Fibroblast of villous mesenchyme (primary cell): ENCODE results near the gene PLPP3.

DNA sequence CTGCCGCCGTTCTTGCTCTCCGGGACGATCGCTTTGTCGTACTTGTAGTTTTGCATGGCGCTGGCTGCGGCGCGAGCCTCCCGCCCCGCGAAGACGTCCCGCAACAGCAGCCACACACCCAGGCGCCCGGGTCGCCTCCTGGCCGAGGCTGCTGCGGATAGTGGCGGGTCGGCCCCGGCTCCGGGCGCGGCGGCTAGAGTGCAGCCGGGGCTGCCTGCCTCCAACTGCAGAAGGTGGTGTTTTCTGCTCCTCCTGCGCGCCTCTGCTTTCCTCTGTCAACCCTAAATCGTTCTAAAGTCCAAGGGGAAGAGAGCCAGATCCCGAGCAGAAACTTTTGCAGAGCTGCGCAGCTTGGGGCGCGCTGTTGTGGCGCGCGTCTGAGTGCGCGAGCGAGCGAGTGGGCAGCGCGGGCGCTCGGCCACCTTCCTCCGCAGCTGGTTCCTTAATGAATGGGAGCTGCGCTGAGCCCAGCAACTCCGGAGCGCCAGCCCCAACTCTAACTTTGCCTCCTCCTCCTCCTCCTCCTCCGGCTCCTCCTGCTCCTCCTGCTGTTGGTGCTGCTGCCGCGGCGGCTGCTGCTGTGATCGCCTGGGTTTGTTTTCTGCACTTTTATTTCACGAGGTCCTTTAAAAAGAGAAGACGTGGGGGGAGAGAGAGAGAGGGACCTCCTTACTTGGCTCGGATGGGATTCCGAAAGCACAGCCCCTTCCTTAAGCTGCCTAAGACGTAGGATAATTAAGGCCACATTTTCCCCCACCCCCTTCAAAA, at the start of gene PLPP3:
Gene PLPP3 (minus strand): TSS at position 603 of the 768 bp plus-strand sequence.
- CAGE, long polyA plus RNA: no peak

DNA sequence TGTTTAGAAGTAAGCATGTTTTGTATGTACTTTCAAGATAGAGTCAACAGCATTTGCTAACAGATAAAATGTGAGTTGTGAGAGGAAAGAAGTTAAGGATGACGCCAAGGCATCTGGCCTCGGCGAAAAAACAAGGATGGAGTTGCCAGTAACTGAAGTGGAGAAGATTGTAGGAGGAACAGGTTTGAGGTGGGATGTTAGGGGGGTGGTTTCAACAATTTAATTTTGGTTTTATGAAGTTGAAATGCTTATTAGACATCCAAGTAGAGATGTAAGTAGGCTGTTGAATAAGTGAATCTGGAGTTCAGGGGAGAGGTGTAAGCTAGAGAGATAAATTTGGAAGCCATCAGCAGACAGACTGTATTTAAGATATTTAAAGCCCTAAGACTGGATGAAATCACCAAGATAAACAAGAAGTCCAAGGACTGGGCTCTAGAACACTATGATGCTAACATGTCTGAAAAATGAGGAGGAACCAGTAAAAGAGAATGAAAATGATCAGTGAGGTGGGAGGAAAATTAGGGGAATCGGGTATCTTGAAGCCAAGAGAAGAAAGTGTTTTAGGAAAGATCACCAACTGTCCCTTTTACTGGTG, 39.0 kb downstream of the PRKAA2 start:
- CAGE, long polyA plus RNA: no peak

DNA sequence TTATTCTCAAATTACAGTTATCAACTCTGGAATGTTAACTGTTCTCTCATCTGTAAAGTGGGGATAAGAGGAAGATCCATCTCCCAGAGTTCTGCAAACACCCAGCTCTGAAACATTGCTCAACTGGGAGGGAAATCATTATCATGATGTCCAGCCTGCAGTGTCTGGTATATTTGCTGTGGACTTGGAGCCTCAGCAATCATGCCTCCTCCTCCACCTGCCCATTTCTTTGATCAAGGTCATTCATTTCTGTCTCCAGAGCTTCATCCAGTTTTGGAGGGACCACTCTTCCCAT, 39.4 kb downstream of the C8A start:
- CAGE, long polyA plus RNA: no peak

- CAGE, long polyA plus RNA: no peak
Measured at GRCh38 chr1:56961240-56961939, 4.4 kb downstream of the C8B start.

DNA sequence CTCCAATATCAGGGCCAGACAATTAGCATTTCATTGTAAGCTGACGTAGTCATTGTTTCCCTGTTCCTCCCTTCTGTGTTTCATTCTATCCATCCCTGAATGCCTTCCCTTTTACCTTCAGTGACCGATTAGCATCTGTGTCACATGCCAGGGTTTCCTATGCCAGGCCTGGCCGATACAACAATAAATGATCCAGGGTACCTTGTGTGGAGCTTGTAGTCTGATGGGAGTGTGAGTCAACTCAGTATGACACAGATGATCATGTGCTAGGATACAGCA, 164.0 kb upstream of the C8B start:
- CAGE, long polyA plus RNA: no peak

GRCh38 chr1:57271069-57271754, 152.6 kb downstream of the DAB1 start:
- CAGE, long polyA plus RNA: no peak

DNA sequence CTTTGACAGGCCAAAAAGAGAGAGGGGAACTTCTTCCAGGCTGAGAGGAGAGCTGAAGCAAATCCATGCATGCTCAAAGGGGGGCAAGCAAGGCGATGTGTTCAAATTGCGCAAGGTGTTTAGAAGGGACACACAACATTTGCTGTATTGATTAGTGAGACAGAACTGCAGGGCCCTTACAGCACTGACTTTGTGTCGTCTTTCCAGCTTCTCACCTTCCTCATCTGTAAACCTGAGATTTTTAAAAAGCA, 145.3 kb downstream of the DAB1 start:
- CAGE, long polyA plus RNA: no peak

GRCh38 chr1:57307343-57307542, 116.6 kb downstream of the DAB1 start:
- CAGE, long polyA plus RNA: no peak

GRCh38 chr1:57816609-57817041, 392.8 kb upstream of the DAB1 start:
- CAGE, long polyA plus RNA: no peak

DNA sequence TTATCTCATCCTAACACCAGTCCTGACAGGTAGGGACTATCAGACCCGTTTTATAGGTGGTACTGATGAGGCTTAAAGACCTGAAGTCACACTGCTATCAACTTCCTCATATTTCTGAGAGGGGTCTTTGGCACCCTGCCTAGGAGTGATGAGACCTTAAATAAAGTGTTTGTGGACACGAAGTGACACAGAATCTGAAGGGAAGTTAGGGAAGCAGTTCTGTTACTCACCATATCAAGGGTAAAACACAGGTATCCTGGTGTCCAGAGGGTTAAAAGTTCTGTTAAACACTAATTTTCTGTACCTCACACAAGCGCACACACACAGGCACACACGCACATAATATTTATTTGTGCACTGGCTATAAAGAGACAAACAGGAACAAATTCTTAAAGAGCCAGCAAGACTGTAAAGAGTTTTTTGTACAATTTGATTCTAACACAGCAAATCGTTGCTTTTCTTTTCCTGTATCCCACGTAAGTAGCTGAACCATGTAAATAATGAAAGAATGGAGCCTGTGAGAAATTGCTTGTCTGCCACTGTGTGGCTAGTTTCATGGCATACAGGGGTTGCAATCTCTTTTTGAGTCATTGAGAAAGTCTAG, 776 bp upstream of the TACSTD2 start:
- CAGE, long polyA plus RNA: no peak

GRCh38 chr1:58596782-58597678, 20.0 kb upstream of the TACSTD2 start:
- CAGE, long polyA plus RNA: no peak

DNA sequence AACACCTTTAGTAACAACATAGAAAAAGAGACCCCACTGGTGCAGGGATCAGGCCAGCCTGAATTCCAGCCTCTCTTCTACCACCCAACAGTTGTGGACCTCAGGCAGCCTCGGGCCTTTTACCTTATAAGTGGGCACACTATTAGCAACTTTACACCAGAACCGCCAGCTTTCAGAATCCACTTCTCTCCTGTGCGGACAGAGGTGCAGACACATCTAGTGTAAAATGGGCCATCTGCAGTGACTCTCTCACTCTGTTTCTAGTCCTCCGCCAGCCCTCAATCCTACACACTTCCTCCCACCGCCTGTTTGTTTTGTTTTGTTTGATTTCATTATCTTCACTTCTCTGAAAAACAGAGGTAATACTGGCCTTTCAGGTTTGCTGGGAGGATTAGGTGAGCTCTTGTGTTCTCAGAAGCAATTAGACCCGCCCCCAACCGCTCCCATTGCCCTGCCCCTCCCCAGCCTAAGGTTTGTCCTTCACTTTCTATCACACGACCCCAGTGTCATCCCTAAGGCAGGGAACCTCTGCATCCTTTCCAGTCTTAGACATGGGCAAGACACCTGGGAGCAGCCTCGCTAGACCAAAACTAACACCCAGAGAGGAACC, 43.1 kb upstream of the TACSTD2 start:
- CAGE, long polyA plus RNA: no peak

GRCh38 chr1:58755072-58756089, 28.5 kb downstream of the JUN start:
- CAGE, long polyA plus RNA: no peak

GRCh38 chr1:58786199-58786987, 2.5 kb upstream of the JUN start:
- CAGE, long polyA plus RNA: no peak

GRCh38 chr1:58941669-58942079, 157.8 kb upstream of the JUN start:
- CAGE, long polyA plus RNA: no peak

DNA sequence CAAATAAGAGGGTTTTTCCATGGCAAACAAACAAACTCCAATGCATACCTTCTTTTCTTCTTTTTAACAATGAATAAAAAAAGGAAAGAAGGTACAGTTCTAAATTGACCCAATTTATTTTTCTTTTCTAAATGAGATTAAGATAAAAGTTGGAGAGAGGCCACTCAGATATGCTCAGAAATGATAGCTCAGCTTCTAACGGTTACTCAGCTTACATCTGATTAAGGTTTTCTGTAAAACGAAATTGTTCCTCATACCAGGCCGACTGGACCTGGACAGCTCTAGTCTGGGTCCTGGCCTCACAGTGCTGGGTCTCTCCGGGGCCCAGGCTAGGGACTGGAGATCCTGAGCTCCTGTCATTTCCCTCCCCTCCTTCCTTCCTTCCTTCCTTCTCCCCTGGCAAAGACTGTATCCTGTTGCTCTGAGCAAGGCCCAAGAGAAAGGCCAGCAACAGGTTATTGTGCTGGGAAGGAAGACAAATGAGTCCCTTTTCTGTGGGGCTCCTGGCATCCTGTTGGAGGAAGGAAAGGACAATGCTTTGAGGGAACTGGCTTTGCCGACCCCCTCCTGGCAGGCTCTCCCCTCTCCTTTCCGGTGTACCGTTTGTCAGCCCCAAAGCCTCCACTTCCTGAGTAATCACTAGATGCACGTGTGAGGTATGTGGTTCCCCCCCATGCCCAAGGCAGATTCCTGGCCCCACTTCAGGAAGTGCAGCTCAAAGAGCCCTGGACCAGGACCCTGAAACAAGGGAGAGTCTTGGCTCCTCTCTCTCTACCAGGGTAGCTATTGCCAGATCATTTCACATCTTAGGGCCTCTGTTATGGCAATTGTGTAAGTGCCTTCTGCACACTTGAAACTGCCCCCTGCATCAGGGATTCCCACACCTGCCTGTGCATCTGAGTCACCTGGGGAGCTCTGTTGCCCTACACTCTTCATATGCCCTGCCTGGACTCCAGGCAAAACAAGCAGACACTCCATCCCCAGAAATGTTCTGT, 212.8 kb upstream of the FGGY start:
- CAGE, long polyA plus RNA: no peak

DNA sequence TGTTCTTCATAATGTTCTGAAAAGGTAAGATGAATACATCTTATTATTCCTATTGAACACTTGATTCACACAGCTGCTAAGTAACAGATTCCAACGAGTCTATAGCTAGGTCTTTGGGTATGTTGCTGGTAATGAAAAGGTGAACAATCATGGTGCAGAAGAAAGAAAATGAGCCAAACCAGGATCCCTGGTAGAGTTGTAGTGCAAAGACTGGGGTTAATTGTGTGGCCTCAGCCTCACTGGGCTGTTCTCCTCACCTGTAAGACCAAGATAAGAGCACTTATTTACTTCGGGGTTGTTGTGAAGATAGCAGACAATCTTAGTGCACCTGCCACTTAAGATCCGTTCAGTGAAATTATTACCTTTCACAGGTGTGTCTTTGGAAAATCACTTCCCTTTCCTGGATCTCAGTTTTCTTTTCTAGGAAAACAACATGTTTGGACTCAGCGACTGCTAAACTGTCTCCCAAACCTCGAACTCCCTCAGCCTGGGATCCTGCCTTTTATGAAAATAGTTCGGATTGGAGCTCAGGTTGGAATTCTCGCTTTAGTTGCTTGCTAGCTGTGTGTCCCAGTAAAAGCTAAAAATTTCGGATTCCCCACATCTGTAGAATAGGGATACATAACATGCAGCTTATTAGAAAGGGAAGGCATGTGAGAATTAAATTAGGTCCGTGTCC, 1.2 kb upstream of the FGGY start:
- CAGE, long polyA plus RNA: no peak

- CAGE, long polyA plus RNA: no peak
Measured at GRCh38 chr1:59360139-59360768, 63.4 kb downstream of the FGGY start.

GRCh38 chr1:59487362-59487860, 190.5 kb downstream of the FGGY start:
- CAGE, long polyA plus RNA: no peak

- CAGE, long polyA plus RNA: no peak
Measured at GRCh38 chr1:59516920-59517278, 220.0 kb downstream of the FGGY start.